Occipital lobe (tissue), 2 donors: ENCODE results near the genes PYCARD, KRBOX5, ORC6 and NETO2.

GRCh38 chr16:31138399-31139279 is 3.1 kb upstream of the PRSS8 start:
- RAMPAGE, long total RNA: no peak

- RAMPAGE, long total RNA: no peak
Measured at GRCh38 chr16:31139280-31139555, 3.7 kb upstream of the PRSS8 start.

DNA sequence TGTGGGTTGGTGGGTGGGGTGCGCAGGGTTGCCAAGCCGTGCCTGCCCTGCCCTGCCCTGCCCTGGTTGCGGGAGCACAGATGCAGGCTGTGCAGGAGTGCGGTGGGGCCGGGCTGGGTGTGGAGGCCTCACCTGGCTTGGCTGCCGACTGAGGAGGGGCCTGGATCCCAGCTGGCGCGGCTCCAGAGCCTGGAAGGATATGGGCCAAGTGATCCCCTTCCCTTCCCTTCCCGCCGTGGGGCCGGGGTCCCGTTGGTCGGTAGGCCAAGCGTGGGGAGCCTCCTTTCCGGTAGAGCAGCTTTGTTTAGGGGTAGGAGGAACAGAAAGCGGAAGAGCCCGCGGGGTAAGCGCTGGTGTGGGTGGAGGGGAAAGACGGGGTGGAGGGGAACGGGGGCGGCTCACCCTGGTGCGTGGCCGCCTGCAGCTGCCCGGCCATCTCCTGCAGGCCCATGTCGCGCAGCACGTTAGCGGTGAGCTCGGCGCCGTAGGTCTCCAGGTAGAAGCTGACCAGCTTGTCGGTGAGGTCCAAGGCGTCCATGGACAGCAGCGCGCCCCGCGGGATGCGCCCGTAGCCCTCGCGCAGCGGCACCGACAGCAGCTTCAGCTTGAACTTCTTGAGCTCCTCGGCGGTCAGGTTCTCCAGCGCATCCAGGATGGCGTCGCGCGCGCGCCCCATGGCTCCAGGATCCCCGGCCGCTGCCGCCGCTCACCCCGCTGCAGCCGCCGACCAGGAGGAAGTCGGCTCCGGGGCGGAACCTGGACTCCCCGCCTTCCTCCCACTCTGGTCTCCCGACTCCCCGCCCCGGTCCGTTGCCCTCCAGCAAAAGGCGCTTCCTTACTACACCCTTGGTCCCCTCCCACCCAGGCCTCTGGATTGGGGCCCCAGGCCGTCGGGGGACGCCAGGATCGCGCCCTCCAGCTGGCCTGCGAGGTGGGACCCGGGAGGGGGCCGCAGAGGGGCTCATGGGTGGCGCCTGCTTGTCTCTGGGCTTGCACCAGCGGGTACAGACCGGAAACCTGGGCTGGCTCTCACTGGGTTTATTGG is at the start of gene PYCARD:
Gene PYCARD (minus strand): TSS at position 746 of the 1,045 bp plus-strand sequence.
- RAMPAGE, long total RNA: start-site peak on the minus strand centred at position 731 of the sequence, 41 bp wide, 88 and 68 reads in 2 replicates

DNA sequence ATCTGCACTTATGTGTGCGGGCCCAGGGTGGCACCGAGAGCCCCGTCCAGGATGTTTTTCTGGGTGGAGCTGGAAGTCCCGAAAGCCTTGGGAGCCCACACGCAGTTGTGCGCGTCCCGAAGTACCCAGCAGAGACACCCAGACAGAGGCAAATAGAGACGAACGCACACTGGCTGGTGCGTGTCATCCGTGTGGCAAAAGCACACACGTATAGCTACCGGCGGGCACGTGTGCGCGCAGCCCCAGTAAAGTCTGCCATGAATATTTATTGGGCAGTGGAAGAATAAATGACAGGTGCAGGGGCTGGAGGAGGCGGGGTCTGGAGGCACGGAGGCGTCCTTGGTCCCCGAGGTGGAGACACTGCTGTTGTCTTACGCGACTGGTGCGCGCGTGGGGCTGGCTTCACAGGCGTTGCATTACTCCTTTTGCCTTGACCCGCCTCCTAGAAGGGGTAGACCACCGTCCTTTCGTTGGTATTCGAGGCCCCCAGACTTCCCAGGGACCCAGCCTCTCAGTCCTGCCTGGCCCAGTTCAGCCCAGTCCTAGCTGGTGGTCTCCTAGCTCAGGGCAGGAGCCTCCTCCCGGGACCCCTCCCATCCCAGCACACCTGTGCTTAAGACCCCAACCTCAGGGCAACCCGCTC is 1.1 kb downstream of the PYDC1 start:
- RAMPAGE, long total RNA: no peak

DNA sequence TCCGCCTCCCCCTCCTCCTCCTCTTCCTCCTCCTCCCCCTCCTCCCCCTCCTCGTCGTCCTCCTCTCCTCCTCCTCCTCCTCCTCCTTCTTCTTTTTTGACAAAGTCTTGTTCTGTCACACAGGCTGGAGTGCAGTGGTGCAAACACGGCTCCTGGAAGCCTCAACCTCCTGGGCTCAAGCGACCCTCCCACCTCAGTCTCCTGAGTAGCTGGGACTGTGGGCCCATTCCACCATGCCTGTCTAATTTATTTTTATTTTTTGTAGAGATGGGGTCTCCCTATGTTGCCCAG is 40.0 kb downstream of the ITGAM start:
- RAMPAGE, long total RNA: no peak

- RAMPAGE, long total RNA: no peak
Measured at GRCh38 chr16:31331135-31331705, 23.8 kb upstream of the ITGAX start.

DNA sequence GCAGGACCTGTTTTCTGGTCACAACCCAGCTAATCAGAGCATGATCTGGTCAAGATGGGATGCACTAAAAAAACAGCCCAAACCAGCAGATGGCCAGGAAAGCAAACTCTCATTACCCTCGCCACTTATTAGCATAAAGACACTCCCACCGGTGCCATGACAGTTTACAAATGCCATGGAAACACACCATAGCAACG is 6.6 kb upstream of the ITGAD start:
- RAMPAGE, long total RNA: no peak

GRCh38 chr16:31427430-31428189 is 550 bp downstream of the COX6A2 start:
- RAMPAGE, long total RNA: no peak

DNA sequence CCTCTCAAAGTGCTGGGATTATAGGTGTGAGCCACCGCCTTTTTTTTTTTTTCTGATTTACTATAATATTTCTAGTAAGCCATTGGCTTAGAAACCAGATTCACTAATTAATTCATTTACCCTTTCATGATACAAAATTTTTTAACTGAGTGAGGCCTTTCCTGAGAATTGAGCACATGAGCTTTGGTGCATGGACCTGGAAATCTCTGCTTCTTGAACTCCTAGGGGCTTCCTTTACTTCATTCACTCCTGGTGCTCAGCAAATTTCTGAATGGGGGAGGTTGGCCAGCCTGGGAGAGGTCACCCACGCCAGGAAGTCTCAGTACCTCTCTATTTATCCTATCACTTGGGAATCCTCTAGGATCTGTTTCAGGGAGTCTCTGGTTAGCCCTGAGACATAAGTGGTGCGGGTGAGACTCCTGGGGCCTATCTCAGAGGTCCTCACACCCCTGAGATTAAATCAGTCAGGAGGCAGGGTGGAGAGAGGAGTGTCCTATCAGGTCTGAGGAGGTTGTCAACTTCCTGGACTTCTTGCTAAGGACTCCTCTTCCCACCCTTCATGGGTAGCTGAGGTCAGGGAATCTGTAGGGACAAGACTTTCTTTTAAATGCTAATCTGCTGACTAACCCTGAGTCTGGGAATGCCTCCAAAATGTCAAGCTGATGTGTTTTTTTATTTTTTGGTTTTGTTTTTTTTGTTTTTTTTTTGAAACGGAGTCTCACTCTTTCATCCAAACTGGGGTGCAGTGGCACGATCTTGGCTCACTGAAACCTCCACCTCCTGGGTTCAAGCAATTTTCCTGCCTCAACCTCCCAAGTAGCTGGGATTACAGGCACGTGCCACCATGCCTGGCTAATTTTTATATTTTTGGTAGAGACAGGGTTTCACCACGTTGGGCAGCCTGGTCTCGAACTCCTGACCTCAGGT is 6.7 kb upstream of the ARMC5 start:
- RAMPAGE, long total RNA: no peak

DNA sequence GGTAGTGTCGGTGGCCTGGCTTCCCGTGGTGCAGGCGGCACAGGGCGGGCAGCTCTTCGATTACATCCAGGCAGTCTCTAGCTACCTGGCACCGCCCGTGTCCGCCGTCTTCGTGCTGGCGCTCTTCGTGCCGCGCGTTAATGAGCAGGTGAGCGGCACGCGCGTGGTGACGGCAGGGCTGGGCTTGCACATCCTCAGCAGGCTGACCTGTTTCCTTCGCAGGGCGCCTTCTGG is 5.9 kb downstream of the SLC5A2 start:
- RAMPAGE, long total RNA: no peak

GRCh38 chr16:31528791-31529886 is 1.4 kb downstream of the AHSP start:
- RAMPAGE, long total RNA: no peak

DNA sequence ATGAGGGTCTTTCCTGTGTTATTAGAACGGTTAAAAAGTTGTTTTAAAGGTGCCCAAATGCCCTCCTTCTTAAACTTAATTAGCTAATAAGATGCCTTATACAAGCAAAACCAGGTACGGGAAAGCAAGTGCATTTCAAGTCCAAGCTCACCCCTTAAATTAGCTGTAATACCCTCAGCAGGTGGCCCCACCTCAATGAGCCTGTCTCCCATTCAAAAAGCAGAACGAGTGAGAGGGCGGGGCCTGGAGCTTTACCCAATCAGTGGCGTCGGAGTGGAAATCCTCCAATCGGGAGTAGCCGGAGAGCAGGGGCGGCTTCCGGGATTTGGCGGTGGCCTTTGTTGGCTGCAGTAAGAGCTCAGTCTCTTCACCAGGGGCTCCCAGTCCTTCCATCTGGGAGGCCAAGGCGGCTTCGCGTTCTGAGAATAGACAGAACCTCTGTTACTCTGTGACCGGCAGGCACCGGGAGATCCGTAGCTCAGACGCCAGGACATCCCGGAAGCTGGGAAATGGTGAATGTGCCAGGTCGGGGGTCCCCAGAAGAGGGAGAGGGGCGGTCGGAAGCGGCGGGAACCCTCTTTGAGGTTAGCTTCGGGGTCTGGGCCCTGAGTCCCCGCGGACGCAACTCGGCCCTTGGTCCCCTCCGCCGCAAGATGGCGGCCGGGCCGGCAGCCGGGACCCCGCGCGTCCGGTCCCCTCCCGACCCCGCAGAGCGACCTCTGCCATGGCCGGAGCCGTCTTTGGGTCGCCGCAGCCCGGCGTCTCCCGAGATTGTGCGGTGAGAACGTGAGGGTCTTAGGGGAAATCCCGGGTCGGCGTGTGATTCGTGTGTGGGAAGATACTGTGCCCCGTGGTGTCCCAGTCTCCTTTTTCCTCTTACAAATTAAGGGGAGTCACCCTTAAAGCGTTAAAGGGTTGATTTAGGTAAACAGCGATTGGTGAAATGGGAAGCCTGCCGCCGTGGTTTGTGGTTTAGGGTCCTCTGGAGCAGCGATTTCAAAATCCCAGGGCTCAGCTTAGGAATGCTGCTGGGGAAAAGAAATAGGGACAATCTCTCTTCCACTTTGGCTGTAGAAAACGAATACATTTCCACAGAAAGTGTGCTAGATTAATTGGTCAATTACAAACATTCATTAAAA is at the start of gene KRBOX5:
Gene KRBOX5 (plus strand): TSS at position 321 of the 1,139 bp plus-strand sequence.
- RAMPAGE, long total RNA: no peak

GRCh38 chr16:32085406-32085765 is 167.7 kb upstream of the TP53TG3D start:
- RAMPAGE, long total RNA: no peak

GRCh38 chr16:35142985-35143340 is 1683.6 kb downstream of the TP53TG3F start:
- RAMPAGE, long total RNA: no peak

- RAMPAGE, long total RNA: start-site peak on the minus strand at chr16:46689143-46689178, 2,321 and 2,294 reads in 2 replicates
Measured at GRCh38 chr16:46688977-46690006, at the start of gene ORC6. Gene ORC6, plus strand, starts transcription at chr16:46689659.

DNA sequence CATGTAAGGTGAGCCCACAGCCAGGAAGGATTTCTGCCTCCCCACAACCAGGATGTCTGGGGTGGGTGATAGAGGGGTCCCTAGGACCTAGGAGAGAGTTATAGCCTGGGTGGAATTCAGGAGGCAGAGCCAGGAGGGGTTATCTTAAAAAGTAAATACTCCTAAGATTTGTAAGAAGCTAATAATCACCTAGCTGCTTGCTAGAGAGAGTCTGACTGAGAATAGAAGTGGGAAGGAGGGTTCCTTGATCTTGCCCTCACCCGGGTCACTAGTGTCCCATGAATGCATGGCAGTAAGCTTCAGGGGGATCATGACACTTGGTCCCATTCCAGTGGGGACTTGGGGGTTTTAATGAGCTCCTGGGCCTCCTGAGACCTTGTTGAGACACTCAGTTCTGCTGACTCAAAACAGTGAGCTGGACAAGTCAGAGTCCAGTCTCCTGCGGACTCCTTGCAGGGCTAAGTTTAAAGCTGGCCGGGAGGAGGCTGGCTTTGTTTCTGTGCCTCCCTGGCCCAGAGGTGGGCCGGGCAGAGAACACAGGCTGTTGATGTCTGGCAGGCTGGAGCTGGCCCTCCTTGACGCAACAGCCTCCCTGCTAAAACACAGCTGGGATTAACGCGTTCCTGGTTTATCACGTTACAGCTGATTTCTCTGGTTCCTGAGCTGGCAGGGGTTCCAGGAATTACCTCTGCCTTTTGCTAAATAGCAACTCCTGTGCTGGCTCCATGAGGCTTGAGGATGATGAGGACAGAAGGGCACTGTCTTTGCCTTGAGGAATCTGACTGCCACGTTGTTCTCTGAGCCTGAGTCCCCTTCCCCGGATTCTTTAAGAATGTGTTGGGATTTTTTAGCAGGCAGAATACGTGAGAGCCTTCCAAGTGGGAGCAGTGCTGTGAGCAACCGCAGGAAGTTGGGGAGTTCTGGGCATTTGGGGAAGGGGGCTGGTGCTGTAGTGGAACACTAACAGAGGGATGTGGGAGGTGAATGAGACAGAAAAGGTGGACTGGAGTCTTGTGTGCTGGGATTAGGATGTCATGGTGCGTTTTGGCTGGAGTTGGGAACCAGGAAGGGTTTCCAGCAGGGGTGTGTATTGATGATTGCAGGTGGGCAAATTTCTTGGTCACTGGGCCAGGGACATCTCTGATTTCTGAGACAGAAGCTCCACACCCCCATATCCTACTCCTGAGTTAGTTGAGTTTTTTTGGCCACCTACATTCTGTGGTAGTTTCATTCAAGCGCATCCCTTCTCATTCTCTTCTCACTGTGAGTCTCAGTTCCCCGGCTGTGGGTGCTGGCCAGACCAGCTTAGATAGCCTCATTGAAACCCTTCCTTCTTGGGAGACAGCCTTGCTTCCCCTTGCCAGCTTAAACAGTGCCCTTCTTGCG is 2.0 kb downstream of the GPT2 start:
- RAMPAGE, long total RNA: no peak

DNA sequence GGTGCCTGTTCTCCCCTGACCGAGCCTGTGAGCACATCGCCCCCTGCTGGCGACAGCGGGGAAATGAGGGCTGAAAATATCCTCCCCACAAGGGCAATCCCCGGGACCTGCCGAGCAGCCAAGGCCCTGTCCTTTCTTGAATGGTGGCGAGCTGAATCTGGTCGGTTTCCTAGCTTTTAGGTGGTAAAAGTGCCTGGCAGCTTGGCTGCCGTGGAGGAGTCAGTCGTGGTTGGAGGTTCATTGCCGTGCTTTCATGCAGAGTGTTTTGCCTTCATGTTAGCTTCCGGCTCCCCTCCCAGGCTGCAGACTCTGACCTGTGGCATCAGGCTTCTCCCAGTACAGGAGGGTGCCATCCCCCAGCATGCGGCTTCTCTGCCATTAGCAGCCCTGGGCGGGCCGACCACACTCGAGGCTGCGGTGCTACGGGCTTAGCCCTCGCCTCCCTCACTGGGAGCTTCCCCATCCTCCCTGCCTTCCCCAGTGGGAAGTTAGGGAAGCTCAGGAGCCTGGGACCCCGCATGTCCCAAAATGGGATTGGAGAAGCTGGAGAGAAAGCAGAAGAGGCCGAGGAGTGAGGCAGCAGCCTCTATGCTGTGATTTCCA is 43.5 kb downstream of the DNAJA2 start:
- RAMPAGE, long total RNA: no peak

GRCh38 chr16:47143735-47144774 is at the start of gene NETO2:
Gene NETO2, minus strand, starts transcription at chr16:47143945.
- RAMPAGE, long total RNA: no peak

- RAMPAGE, long total RNA: no peak
Measured at GRCh38 chr16:47155322-47155820, 11.6 kb upstream of the NETO2 start.

DNA sequence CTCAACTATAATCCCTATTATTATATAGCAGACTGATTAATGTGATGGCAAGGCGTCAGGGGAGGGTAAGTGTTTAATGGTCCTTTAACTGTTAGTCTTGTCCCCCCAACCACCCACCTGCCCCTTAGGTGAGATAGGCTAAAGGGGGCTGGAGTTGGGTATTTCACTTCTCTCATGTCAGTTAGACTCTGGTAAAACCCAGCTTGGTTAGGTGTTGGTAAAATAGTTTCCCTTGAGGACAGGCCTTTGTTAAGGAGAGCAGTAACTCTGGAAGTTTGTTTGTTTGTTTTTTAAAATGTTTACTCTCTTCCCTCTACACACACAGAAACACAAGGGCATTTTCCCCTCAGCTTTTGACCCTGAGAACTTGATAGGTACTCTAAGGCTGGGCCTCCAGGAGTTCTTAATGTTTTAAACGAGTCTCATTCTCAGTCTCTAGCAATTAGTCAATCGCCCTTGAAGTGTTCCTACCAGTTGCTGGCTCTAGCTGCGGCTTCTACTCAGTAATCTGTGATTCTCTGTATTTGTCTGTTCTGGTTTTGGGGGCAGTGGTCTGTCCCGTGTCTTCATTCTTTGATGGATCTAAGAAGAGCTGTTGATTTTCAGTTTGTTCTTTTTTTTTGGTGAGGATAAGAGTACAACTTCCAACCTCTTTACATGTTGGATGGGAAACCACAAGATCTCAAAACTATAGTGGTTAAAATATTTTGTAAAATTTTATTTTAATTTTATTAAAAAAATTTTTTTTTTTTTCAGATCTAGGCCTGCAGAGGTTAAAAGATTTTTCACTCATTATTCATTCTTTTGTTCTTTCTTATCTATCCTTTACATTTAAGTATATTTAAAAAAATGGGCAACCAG is 49.0 kb upstream of the NETO2 start:
- RAMPAGE, long total RNA: no peak